ENCODE data around the genes OR1N1 and LHX2.

DNA sequence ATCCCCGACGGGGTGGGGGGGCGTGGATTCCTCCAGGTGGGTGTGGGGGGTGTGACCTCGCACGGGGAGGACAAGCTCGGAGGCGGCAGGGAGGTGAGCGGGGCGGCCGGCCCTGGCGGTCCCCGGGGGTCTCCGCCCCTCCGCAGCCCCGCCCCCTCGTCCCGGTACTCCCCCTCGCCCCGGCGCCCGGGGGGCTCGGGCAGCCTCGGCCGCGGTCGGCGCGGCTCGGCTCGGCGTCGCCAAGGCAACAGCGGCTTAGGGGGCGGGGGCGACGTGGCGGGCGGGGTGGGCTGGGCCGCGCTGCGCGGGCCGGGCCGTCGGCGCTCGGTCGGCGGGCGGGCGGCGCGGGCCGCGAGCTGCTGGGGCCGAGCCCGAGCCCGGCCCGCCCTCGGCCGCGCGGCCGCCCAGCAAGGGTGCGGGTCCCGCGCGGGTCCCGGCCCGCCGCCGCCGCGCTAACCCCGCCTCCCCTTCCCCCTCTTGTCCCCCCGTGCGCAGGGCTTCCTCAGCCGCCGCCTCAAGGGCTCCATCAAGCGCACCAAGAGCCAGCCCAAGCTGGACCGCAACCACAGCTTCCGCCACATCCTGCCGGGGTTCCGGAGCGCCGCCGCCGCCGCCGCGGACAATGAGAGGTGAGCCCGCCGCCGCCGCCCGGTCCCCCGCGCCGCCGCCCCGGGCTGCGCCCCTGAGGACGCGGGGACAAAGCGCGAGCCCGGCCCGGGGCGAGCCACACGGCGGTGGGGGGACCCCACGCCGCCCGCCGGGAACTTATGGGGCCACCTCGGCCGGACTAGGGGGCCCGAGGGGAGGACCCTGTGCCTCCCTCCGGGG is 47.6 kb downstream of the DAB2IP start:
- PRO-cap: unidirectional peak, plus-strand start at position 317 of the sequence; unidirectional peak, plus-strand start at position 388 of the sequence
- RAMPAGE, long total RNA, 2 experiments: no peak in any of the 2 experiments

GRCh38 chr9:121735733-121736098 is 84.3 kb downstream of the DAB2IP start:
- PRO-cap: no peak
- RAMPAGE, long total RNA, 2 experiments: no peak in any of the 2 experiments

GRCh38 chr9:121743048-121743997 is 91.9 kb downstream of the DAB2IP start:
- PRO-cap: unidirectional peak, plus-strand start at chr9:121743621; unidirectional peak, plus-strand start at chr9:121743742
- RAMPAGE, long total RNA, 2 experiments: start-site peak on the plus strand in 1 of 2 experiments, at chr9:121743624-121743660 at its widest, 76 reads per replicate

- PRO-cap: no peak
- RAMPAGE, long total RNA, 2 experiments: no peak in any of the 2 experiments
These were observed 124.0 kb downstream of the DAB2IP start for GRCh38 chr9:121775249-121775940.

GRCh38 chr9:121902275-121902935 is 190.7 kb downstream of the TTLL11 start:
- PRO-cap: no peak
- RAMPAGE, long total RNA, 2 experiments: no peak in any of the 2 experiments

GRCh38 chr9:121975750-121976385 is 117.2 kb downstream of the TTLL11 start:
- PRO-cap: no peak
- RAMPAGE, long total RNA, 2 experiments: no peak in any of the 2 experiments

DNA sequence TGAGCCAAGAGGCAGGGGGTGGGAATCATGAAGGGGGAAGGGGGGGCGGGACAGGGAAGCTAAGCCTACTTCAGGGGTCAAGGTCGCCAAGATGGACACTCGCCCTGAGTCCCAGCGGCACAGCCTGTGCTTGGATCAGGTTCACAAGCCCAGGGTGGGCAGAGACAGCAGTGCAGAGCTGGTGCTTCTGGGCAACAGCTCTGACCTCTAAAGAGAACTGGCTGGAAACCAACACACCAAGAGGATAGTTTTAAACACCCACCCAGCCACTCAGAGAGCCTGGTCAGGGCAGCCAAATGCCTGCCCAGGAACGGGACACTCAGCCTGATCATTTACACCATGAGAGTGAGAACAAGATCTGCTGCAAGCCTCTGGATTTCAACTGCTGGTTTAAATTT is 91.6 kb downstream of the TTLL11 start:
- PRO-cap: no peak
- RAMPAGE, long total RNA, 2 experiments: no peak in any of the 2 experiments

GRCh38 chr9:122346393-122347621 is 24.0 kb upstream of the PTGS1 start:
- PRO-cap: bidirectional peak, plus-strand start at chr9:122347081, minus-strand start at chr9:122346985
- RAMPAGE, long total RNA, 2 experiments: no peak in any of the 2 experiments

DNA sequence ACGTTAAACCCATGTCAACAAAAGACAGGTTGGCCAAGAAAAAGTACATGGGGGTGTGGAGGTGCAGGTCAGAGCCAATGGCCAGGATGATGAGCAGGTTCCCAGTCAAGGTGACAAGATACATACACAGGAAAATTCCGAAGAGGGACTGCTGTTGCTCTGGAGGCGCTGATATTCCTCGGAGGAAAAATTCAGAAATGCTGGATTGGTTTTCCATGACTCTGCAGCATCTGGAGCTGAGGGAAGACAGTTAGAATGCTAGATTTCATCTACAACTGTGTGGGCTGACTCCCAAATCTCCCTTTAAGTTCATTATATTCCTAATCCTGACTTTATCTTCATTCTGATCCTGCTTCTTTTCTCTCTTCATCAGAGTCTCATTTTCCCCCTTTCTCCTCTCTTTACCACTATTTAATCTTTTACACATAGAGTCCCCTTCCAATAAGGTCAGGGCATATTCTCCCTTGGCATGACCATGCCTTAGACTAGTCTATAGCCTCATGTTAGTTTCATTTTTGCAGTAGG is at the start of gene OR1N1:
TSS of gene OR1N1 (minus strand) at position 217 of the 525 bp plus-strand sequence.
- PRO-cap: no peak
- RAMPAGE, long total RNA, 2 experiments: no peak in any of the 2 experiments

DNA sequence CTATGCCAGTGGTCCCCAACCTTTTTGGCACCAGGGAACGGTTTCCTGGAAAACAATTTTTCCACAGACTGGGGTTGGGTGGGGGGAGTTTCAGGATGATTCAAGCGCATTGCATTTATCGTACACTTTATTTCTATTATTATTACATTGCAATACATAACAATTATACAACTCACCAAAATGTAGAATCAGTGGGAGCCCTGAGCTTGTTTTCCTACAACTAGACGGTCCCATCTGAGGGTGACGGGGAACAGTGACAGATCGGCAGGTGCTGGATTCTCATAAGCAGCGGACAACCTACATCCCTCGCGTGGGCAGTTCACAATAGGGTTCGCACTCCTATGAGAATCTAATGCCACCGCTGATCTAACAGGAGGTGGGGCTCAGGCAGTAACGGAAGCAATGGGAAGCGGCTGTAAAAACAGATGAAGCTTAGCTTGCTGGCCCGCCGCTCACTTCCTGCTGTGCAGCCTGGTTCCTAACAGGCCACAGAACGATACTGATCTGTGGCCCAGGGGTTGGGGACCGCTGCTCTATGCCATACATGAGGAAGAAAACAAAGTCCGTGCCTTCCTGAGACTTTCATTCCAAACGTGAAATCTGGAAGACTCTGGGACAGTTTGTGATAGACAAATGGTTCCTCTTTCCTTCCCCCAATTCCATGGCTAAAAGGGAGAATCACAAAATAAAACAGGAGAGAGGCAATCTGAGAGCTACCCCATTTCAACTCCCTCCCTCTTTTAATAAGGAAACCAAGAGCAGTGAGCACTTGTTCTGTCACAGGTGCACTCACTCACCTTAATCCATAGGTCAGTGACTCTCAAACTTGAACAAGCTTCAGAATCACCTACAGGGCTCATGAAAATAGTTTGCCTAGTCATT is 12.2 kb downstream of the PDCL start:
- PRO-cap: bidirectional peak, plus-strand start at position 499 of the sequence, minus-strand start at position 316 of the sequence
- RAMPAGE, long total RNA, 2 experiments: no peak in any of the 2 experiments

DNA sequence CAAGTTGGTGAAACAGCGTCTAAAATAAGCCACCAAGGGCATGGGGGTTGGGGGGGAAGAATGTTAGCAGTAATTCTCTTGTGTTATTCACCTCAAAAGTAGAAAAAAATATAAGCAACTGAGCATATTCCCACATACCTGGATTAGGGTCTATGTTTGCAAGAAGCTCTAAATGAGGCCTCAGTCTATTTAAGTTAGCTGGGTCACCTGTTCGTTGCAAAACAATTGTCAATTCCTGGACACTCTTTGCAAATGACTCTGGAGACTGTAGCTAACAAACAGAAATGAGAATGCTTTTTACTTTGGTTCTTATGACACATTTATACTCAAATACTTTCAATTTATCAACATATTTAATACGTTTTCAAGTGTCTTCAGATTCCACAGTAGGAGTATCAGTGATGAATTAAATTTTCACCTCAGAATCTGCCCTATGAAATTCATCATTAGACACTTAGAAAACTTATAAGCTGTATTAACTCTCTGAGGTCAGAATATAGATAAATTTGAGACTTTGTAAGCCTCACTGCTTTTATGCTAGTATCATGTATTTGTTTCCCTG is 25.2 kb downstream of the RC3H2 start:
- PRO-cap: no peak
- RAMPAGE, long total RNA, 2 experiments: no peak in any of the 2 experiments

DNA sequence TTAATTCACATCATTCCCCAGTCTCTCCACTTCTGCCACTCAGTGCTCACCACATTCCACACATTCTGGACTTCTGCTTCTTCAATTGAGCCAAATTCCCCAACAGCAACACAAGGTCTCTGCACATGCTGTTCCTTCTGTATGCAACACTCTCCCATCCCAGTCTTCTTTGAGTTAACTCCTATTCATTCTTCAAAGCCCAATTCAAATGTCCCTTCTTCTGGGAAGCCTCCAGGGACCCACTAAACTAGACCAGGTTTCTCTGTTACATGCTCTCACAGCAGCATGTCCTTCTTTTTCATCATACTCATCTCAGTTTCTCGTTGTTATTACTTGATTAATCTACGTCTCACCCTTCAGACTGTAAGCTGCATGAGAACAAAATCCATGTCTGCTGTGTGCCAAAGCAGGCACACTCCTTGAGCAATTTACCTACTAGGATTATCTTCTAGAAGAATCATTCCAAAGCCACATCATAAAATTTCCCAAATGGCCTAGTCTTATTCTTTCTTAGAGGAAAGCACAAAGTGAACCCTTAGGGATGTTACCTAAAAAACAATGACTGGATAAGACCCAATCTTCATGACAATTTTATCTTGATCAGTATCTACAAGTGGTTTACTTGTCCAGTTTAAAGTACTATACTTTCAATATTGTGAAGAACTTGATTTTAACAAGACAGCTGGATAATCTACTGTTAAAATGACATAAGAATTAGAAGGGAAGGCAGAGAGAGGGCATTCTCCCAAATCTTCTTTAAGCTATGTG is 98.1 kb downstream of the GPR21 start:
- PRO-cap: no peak
- RAMPAGE, long total RNA, 2 experiments: no peak in any of the 2 experiments

DNA sequence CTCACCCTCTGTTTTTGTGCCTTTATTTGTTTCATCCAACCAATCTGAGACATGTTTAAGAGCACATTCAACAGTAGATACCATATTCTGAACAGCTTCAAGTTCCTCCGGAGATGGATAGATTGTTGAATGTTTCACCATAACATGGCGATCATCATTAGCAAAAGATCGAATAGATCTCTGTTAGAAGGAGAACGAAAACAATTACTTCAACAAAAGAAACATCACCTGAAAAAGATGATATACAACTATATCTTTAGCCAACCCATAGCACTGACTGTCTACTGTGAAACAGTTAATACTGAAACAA is 89.4 kb downstream of the STRBP start:
- PRO-cap: no peak
- RAMPAGE, long total RNA, 2 experiments: no peak in any of the 2 experiments

DNA sequence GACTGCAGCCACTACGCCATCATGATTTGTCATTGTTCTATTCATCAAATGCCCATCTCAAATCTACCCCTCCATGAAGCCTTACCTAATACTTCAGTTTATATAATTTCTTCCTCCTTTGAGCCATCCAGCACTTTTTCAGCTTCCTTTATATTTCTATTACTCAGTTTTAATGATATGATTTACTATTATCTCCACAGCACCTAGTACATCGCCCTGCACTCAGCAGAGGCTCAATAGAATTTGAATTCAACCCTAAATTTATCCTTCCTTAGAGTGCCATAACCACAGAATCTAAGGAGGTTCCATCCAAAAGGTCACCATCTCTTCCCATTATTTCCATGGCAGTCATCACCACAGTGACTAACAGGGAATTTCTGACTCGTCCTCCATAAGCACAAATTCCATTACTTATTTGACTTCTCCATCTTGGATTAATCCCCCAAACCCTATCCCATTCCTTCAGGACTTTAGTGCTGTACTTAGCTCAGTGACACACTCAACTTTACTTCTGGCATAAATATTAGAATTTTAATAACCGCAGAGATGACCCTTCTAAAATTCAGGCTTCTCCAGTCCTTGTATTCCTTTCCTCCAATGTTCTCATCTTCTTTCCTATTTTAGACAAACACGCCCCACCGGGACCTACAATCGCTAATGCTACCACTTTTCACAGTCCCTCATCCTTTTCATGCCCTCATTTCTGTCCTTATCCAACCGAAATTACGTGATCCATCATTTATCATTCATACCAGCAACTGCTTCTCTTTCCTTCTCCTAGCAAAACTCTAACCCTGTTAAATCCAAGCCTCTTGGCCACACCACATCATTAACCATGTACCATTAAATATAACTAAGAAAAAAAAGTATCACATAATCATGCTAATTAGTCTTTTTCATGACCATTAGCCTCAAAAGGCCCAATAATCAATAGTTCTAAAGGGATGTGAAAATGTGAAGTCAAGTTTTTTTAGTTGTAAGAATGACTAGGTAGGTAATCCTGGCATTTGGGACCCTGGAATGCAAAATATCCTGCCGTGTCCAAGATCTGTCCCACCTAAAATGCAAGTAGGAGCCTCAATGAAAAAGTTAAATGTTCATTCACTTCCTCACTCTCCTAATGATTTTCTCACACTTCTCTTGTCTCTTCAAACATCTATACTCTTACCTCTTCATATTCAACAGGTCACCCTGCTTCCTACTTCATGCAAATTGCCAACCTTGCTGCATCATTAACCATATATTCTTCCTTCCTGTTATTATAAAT is 74.9 kb downstream of the STRBP start:
- PRO-cap: no peak
- RAMPAGE, long total RNA, 2 experiments: no peak in any of the 2 experiments

DNA sequence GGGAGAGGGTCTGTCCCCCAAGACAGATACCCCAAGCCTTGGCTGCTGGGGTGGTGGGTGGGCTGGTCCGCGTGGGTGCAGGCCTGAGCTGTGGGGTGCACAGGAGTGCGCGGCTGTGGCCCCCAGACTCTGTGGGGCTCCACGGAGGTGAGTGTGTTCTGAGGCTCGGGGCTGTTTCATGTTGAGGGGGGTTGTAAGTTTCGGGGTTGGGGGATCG is 296 bp downstream of the CRB2 start:
- PRO-cap: no peak
- RAMPAGE, long total RNA, 2 experiments: no peak in any of the 2 experiments

- PRO-cap: no peak
- RAMPAGE, long total RNA, 2 experiments: no peak in any of the 2 experiments
These were observed at the start of gene LHX2 for GRCh38 chr9:124011301-124011887. Gene LHX2, plus strand, starts transcription at chr9:124011768.

GRCh38 chr9:124011888-124012155 is 254 bp downstream of the LHX2 start:
- PRO-cap: no peak
- RAMPAGE, long total RNA, 2 experiments: no peak in any of the 2 experiments

- PRO-cap: unidirectional peak, minus-strand start at chr9:124263389
- RAMPAGE, long total RNA, 2 experiments: no peak in any of the 2 experiments
These were observed 5.5 kb downstream of the NEK6 start for GRCh38 chr9:124263239-124263587.

- PRO-cap: no peak
- RAMPAGE, long total RNA, 2 experiments: no peak in any of the 2 experiments
These were observed 731 bp downstream of the NR5A1 start for GRCh38 chr9:124506383-124506952.

DNA sequence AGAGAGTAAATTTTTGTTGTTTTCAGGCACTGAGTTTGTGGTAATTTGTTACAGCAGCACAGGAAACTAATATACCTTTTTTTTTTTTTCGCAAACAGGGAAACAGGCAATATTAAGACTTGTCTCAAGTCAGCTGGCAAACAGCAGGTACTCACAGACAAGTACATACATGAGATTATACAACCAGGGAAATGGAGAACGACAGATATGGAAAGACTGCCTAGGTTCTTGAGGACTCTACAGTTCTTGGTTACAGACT is 49.5 kb upstream of the NR5A1 start:
- PRO-cap: no peak
- RAMPAGE, long total RNA, 2 experiments: no peak in any of the 2 experiments